Spleen (tissue), 7 donors: ENCODE measurements around the genes ZMPSTE24 and RIMS3.

DNA sequence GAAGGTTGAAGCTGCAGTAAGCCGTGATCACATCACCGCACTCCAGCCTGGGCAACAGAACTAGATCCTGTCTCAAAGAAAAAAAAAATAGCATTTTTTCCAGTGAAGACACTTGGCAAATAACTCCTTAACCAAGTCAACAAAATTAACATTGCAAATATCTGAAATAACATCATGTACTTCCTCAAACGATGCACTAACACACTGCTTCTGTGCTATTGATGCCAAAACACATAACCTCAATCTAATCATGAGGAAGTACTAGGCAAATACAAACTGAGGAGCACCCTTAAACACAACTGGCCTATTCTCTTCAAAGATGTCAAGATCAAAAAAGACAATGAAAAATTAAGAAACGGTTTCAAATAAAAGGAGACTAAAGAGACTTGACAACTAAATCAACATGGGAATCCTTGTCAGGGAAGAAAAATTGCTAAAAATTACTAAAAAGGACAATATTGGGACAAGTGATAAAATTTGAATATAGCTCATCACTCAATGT, 32.2 kb downstream of the PABPC4 start:
- PRO-cap, 4 experiments: no peak in any of the 4 experiments
- RAMPAGE, long total RNA, 4 experiments: no peak in any of the 4 experiments

- PRO-cap, 4 experiments: no peak in any of the 4 experiments
- RAMPAGE, long total RNA, 4 experiments: no peak in any of the 4 experiments
Measured at GRCh38 chr1:39609465-39610458, 29.7 kb downstream of the HEYL start.

DNA sequence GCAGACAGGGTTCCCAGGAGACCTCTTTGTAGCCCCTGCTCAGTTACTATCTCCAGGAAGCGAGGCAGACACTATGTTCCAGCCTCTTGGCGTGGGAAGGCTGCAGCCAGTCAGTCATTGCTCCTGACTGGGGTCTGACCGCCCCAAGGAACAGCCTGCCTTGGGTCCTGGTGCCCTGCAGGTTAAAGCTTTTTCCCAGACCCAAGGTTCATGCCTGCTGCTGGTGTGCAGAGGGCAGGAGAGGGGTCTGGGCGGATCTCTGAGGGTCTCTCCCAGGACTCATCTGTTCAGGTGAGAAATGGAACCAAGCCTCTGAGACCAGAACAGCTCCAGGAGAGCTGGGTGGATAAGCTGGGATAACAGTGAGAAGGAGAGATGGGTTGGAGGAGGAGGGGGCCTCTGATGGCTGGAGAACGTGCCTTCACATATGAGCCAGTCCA, 13.4 kb downstream of the HEYL start:
- PRO-cap, 4 experiments: no peak in any of the 4 experiments
- RAMPAGE, long total RNA, 4 experiments: no peak in any of the 4 experiments

- PRO-cap, 4 experiments: no peak in any of the 4 experiments
- RAMPAGE, long total RNA, 4 experiments: no peak in any of the 4 experiments
Measured at GRCh38 chr1:39770160-39770525, 1.0 kb downstream of the OXCT2 start.

DNA sequence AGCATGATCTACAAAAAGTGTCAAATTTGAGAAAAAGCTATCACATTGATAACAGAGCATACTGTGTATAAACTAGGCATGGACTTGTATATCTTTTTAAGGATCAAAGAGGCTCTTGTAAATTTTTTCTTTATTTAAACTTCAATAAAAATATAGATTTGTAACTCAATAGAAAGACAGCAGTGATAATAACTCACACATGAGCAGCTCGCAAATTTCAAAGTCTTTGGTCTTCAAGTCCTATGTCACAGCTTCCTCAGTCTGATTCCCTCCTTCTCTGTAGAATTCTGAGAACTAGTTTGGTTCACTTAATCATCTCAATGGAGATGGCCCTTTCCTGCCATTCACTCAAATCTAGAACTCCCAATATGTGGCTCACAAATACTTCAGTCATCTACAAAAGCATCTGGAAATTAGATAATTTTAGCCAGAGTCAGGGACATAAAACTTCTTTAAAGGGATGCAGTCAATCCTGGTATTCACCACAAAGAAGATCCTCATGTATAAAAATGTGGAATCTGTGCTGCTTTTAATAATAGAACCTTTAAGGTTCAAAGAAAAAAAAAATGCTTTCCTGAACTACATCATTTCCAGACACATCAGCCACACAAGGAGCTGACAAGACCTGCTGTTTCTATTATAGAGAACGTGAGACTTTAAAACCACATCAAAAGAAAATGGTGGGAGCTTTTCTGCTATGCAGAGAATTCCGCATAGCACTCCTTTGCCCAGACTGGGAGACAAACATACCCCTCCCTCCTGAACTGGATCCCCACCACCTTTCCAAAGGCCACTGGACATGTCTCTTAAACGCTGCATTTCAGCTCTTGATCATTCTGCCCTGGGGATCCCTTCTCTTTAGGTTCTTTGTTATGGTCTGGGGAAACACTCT, 42.1 kb downstream of the TRIT1 start:
- PRO-cap, 4 experiments: no peak in any of the 4 experiments
- RAMPAGE, long total RNA, 4 experiments: no peak in any of the 4 experiments

DNA sequence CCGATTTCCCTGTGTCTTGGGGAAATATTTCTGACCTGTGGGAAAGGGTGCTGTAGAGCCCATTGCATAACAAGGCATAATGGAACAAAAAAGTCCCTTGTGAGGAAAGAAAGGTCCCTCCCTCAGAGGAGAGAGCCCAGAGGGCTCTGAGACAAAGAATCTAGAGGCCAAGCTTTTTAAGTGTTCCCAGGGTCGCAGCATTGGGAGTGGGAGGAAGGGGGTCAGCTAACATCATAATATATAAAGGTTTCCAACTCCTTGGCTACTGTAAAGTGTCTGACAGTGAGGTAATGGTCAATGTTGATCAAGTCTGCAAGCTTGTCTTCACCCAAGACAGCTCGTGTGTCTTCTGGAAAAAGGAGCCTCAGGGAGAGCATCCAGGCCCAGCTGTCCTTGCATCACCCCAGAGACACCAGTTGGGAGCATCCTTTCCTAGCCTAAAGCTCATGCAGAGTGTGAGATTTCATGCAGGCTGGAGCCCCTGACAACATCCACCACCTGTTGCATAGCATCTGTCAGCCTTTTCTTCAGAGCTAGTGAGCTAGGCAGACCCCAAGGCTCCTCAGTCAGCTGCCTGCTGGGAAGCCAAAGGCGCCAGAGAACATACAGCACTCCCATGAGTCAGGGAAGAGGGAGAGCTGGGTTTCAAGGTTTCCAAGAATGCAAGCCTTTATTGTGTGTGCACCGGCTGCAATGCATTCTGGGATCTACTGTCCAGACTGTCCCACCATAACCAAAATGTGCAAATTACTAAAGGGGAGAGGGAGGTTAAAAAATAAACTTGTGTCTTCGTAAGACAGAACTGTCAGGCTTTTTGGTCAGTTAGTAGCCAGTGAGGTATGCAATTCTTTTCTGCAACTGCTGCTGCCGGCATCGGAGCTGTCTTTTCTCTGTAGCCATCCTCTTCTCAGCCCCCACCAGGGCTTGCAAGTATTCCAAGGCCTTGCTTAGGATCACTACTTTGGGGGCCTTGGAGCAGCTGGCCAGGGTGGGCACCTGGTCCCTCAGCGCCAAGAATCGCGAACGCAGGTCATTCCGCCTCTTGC, 4.8 kb downstream of the MYCL start:
- PRO-cap, 4 experiments: no peak in any of the 4 experiments
- RAMPAGE, long total RNA, 4 experiments: no peak in any of the 4 experiments

GRCh38 chr1:39926848-39927294, 25.2 kb upstream of the MYCL start:
- PRO-cap, 4 experiments: no peak in any of the 4 experiments
- RAMPAGE, long total RNA, 4 experiments: no peak in any of the 4 experiments

- PRO-cap, 4 experiments: no peak in any of the 4 experiments
- RAMPAGE, long total RNA, 4 experiments: no peak in any of the 4 experiments
Measured at GRCh38 chr1:39961114-39961380, 6.1 kb downstream of the MFSD2A start.

- PRO-cap, 4 experiments: peak in 1 of 4 experiments; most common plus-strand start chr1:40071867 (in 1); most common minus-strand start chr1:40071774 (in 1)
- RAMPAGE, long total RNA, 4 experiments: no peak in any of the 4 experiments
Measured at GRCh38 chr1:40071701-40072055, 25.4 kb downstream of the PPT1 start.

- PRO-cap, 4 experiments: no peak in any of the 4 experiments
- RAMPAGE, long total RNA, 4 experiments: no peak in any of the 4 experiments
Measured at GRCh38 chr1:40143845-40144247, 17.3 kb upstream of the RLF start.

DNA sequence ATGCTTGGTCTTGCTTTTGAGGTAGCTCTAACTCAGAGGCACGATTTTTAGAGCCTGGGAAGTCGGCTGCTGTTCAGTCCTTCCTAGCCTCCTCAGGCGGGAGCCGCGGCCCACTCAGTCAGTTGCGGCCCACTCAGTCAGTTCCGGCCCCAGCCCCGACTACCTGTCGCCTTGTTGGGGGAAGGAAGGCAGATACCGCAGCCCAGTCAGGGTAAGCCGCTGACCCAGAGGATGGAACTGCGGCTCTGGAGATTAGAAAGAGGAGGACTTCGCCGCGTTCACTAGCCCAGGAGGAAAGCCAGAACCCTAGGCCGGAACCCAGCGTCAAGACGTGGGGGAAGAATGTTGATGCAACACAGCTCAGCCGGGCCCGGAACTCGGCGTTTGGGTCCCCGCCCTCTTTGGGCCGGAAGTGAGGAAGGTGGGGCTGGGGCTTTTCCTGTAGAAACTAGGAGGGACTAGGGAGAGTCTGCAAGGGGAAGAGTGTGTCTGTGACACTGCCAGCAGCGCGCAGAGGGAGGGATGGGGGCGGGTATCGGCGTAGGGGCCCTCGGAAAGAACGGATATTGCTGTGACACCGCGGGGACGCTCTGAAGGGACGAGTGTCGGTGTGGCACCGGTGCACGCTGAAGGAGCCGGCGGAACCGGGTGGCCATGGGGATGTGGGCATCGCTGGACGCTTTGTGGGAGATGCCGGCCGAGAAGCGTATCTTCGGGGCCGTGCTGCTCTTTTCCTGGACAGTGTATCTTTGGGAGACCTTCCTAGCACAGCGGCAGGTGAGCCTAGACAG, at the start of gene ZMPSTE24:
TSS of gene ZMPSTE24 (plus strand) at position 619 of the 791 bp plus-strand sequence.
- PRO-cap, 4 experiments: peak in 4 of 4 experiments; most common plus-strand start position 629 of the sequence (in 3); most common minus-strand start position 331 of the sequence (in 4)
- RAMPAGE, long total RNA, 4 experiments: start-site peak on the plus strand in 4 of 4 experiments, centred at positions 484 to 619 of the sequence, 42 to 638 reads per replicate; start-site peak on the minus strand in 4 of 4 experiments, centred at positions 304 to 322 of the sequence, 34 to 77 reads per replicate

DNA sequence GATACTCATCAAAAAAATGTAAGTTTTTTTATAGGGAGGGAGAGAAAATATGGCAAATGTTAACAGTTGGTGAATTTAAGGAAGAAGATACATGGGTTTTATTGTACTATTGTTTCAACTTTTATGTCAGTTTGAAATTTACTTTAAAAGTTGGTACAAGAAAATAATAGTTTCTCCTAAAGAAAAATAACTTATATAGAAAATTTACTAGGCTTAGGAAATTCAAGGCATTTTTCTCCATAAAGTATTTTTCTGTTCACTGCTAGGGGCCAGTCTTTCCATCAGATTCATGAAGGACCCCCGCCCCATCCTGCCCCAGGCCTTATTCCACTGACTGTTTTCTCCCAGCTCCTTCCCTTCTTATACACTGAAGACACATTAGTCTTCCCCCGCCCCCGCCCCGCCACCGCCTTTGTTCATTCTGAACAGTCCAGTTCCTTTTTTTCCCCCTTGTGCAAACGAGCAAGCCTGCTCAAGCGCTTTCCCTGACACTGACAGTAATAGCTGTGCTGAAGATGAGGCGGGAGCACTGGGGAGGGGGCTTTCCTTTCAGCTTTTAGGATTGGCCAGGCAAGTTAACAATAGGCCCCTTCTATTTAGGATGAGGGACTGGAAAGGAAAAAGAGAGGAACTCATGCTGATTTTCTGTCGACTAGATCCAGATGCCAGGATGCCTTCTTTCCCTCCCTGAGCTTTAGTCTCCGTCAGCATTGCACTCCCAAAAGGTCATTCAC, 29.0 kb upstream of the ZFP69B start:
- PRO-cap, 4 experiments: peak in 4 of 4 experiments; most common plus-strand start position 486 of the sequence (in 1); most common minus-strand start position 336 of the sequence (in 3)
- RAMPAGE, long total RNA, 4 experiments: no peak in any of the 4 experiments

GRCh38 chr1:40649362-40649561, 16.2 kb downstream of the RIMS3 start:
- PRO-cap, 4 experiments: no peak in any of the 4 experiments
- RAMPAGE, long total RNA, 4 experiments: no peak in any of the 4 experiments

GRCh38 chr1:40665068-40666348, at the start of gene RIMS3:
RIMS3 (minus strand) TSS chr1:40665682.
- PRO-cap, 4 experiments: peak in 4 of 4 experiments; most common plus-strand start chr1:40665793 (in 1); most common minus-strand start chr1:40665661 (in 3)
- RAMPAGE, long total RNA, 4 experiments: start-site peak on the minus strand in 1 of 4 experiments, at chr1:40665495-40665722 at its widest, 5 reads per replicate

- PRO-cap, 4 experiments: no peak in any of the 4 experiments
- RAMPAGE, long total RNA, 4 experiments: no peak in any of the 4 experiments
Measured at GRCh38 chr1:40782464-40783003, 1.1 kb upstream of the KCNQ4 start.

DNA sequence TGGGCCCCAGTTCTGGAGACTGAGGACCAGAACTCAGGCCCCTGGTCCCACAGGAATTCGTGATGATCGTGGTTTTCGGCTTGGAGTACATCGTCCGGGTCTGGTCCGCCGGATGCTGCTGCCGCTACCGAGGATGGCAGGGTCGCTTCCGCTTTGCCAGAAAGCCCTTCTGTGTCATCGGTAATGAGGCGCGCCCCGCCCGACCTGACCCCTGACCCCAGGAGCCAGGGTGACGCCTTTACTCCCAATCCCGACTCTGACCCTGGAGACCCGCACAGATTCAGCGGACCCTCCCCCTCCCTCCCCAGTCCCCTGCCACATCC, 34.5 kb downstream of the KCNQ4 start:
- PRO-cap, 4 experiments: no peak in any of the 4 experiments
- RAMPAGE, long total RNA, 4 experiments: no peak in any of the 4 experiments

GRCh38 chr1:40872297-40872723, 10.1 kb upstream of the CITED4 start:
- PRO-cap, 4 experiments: peak in 2 of 4 experiments; most common plus-strand start chr1:40872512 (in 2)
- RAMPAGE, long total RNA, 4 experiments: no peak in any of the 4 experiments

DNA sequence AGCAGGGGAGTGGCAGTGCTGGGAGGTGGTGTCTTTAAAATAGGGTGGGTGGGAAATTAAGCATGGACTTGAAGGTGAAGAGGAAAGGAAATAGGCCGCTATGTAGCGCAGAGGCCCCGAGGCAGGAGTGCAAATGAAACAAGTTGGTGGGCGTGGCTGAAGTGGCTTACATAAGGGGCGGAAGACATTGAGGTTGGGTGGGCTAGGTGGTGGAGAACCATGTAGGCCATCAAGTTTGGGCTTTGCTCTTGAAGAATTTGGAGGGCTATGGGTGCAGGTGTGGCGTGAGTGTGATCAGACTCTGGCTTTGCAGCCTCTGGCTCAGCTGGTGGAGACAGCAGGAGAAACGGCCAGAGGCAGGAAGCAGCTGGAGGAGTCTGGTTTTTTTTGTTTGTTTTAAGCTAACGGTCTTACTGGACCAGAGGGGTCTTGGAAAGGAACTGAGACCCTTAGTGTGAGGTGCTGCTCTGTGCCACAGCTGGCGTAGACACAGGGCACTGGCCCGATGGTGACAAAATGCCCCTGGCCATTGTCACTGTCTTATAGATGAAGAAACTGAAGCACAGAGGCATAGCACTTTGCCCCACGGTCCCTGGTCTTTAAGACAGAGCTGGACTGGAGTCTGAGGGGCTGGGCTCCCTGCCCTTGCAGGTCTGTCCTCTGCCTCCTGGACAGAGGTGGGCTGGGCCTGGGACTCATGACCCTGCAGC, 6.5 kb downstream of the SLFNL1 start:
- PRO-cap, 4 experiments: no peak in any of the 4 experiments
- RAMPAGE, long total RNA, 4 experiments: no peak in any of the 4 experiments

DNA sequence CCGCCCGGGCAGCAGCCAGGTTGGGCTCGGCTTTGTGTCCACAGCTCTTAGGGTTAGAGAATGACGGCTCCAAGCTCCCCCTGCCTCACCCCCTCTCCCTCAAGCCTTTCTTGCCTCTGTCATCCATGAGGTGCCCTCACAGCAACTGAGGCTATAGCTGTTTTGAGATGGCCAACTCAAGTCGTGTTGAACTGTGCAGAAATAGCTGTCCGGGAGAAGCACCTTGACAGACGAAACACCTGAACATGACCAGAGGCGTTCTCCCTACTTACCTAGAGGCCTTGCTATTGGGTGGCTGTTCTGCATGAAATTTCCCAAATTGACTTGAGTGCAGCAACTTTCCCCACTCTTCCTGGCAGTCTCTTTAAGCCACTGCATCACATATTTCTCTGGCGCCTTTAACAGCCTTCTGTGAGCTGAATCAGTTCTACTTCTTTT, 1.1 kb upstream of the SLFNL1 start:
- PRO-cap, 4 experiments: no peak in any of the 4 experiments
- RAMPAGE, long total RNA, 4 experiments: no peak in any of the 4 experiments

DNA sequence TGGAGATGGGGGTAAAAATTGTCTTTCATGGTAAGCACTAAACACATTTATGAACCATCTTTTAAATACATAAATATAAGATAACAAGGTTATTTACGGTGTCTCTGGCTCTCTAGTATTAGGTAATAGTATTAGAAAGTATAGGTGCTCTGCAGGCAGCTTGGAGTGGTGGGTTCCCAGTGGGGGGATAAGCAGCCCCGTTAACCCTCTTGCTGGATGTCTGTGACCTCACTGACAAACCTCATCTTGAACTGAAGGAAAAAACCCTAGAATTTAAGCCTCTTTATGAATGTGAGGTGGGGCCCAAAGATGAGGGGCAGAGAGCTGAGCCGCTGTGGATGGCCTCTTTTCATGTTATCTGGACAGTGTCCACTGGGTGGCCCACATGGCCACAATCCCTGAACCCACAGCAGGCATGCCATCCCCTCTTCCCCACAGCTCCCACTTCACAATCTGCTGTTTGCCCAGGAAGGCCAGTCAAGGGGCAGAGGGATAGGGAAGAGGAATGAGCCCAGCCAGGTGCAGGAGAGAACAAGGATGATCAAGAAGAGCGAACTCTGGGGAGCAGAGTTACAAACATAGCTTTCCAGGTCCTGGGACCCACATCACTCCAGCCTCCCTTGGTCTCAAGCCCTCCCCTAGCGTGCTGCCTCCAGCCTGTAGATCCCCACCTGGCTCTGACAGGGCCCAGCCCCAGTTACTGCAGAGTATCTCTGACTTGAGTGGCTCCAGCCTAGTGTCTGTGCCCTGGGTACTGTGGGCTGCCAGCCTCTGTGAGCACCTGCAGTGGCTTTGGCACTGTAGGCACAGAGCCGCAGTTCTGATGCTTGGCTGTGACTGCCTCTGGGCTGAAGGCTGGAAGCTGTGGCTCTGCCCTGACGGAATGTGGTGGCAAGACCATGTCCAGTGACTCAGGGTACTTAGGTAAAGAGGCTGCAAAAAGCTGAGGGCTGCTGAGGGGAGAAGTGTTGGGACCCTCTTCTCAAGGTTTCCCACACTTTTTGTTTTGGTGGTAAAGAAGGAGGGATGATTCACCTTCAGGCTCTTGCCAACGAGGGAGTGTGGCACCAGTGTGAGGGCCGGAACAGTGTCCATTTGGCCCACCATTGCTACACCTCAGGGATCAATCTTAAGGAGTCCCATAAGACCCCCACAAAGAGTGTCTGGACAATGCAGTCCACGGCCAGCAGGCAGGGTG, 1.9 kb upstream of the SLFNL1 start:
- PRO-cap, 4 experiments: no peak in any of the 4 experiments
- RAMPAGE, long total RNA, 4 experiments: no peak in any of the 4 experiments